ENCODE measurements around the genes FAM50A and H2AB3.

DNA sequence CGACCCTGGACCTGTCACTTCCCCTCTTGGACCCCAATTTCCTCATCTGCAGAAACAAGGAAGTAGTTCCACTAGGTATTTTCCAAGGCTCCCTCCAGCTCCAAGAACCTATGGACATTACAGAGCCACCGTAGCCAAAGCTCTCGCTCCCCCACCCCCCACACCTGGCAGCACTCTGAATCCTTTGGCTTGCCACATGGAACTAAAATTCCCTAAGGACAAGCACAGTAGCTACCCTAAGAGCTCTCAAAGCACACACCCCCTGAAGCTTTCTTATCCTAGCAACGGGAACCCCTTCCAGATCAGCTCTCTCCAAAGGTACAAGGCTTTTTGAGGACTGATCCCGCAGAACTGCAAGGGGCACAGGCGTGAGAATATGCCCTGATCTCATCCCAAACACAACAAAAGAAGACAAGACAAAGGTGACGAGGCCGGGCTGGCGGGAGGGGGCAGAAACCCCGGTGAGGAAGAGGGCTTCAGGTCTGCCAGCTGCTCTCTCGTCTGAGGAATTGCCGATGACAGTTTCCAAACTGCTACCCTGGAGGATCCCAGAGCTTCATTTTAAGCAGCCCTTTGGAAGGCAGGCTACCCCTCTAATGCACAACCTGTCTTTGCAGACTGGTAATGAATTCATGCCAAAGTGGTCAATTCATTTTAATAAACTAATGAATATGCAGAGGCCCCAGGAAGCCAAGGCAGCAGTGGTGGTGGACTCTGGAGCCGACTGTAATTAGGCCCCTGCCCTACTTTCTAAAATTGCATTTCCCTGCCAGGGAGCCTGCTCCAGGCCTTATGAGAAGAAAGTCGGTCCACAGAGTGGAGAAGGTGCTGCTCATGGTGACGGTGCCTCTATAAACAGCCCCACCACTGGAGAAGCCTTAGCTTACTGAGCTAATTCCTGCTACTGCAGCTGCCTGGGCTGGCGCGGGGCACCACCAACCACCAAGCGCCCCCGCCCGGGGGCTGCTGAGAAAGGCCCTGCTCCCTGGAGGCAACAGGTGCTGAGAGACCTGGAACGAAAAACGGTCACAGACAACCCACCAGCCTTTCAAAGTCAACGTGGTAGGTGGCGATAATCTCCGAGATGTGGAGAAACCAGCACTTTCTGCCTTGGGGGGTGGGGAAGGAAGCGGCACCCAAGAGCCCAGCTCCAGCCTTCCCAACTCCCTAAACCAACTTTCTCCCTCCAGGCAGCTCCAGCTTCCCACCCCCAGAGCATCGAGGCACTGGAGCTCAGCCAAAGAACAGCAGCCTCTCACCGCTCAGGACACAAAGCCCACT, 3.2 kb downstream of the HCFC1 start:
- RAMPAGE, long total RNA: no peak
- RRBS: no CpG with 5 or more reads among the region's 28 CpGs

- RAMPAGE, long total RNA: no peak
- RRBS: no CpG with 5 or more reads among the region's 14 CpGs
Measured at GRCh38 chrX:154087035-154087857, 10.3 kb downstream of the MECP2 start.

DNA sequence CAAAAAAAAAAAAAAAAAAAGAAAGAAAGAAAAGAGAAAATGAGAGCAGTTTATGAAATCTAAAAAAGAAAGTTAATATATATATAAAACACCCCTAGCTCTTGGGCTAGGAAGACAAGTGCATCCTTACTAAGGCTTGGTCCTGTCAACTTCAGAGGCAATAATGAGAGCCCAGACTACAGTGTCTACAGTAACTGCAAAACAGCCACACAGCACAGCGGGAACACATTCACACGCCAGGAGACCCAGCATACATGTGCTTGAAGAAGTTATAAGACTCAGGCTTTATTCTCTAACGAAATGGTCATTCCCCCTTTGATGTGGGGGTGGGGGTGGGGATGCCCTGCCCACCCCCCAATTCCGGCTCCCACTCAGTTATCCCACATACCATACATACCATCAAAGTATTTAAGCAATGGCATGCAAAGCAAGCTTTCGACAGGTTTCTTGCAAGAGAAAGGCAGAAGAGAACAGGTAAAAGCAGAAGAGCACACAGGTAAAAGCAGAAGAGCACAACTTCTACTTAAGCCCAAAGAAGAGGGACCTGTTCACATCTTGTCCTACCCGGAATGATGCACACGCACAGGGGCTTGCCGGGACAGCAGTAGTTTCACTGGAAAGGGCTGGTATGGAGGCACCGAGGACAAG, 3.6 kb downstream of the MECP2 start:
- RAMPAGE, long total RNA: no peak
- RRBS: no CpG with 5 or more reads among the region's 9 CpGs

- RAMPAGE, long total RNA: no peak
- RRBS: no CpG with 5 or more reads among the region's 9 CpGs
Measured at GRCh38 chrX:154114945-154115313, 17.4 kb upstream of the MECP2 start.

DNA sequence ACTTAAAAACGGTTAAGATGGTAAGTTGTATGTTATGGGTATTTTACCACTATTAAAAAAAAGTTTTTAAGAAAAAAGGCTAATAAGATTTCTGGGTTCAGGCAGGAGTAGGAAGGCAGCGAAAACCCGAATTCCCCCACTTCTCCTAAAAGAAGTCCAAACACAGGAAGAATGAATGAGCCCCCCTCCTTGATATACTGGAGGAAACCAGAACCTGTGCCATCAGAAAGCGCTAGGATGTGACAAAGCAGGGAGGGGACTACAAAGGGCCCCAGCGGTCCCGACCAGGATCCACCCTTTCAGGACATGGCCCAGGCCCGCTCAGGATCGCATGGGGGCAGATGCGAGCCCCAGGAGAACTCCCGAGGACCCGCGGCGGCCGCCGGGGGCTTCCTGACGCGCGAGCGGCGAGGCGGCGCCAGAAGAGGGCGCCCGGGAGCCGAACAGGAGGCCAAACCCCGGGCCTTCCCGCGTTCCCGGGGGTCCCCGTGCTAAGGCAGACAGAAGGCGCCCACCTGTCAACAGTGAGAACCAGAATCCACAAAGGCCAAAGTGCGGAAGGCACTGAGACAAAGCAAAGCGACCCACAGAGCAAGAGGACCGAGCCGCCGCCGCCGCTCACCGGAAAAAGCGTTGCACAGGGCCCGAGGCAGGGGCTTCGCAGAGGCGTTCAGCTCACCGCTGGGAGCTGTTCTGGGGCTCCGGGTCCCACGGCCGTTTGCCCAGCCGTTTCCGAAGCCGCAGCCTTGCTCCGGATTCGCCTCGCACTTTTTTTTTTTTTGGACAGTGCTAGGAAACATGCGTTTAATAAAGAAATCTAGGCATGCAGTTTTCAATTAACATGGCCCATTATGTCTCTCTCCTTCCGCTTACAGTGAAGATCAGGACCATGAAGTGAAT, 7.4 kb upstream of the OPN1LW start:
- RAMPAGE, long total RNA: no peak
- RRBS: 4% methylated on average over 21 of the region's 55 CpGs

- RAMPAGE, long total RNA: no peak
- RRBS: no CpG with 5 or more reads among the region's 5 CpGs
Measured at GRCh38 chrX:154334094-154334405, 38.5 kb downstream of the TKTL1 start.

- RAMPAGE, long total RNA: no peak
- RRBS: 81% methylated on average over 3 of the region's 28 CpGs
Measured at GRCh38 chrX:154350703-154351576, 23.5 kb downstream of the FLNA start.

- RAMPAGE, long total RNA: no peak
- RRBS: 77% methylated on average over 3 of the region's 31 CpGs
Measured at GRCh38 chrX:154351577-154352465, 22.6 kb downstream of the FLNA start.

- RAMPAGE, long total RNA: no peak
- RRBS: 84% methylated on average over 8 of the region's 20 CpGs
Measured at GRCh38 chrX:154358050-154358825, 16.2 kb downstream of the FLNA start.

DNA sequence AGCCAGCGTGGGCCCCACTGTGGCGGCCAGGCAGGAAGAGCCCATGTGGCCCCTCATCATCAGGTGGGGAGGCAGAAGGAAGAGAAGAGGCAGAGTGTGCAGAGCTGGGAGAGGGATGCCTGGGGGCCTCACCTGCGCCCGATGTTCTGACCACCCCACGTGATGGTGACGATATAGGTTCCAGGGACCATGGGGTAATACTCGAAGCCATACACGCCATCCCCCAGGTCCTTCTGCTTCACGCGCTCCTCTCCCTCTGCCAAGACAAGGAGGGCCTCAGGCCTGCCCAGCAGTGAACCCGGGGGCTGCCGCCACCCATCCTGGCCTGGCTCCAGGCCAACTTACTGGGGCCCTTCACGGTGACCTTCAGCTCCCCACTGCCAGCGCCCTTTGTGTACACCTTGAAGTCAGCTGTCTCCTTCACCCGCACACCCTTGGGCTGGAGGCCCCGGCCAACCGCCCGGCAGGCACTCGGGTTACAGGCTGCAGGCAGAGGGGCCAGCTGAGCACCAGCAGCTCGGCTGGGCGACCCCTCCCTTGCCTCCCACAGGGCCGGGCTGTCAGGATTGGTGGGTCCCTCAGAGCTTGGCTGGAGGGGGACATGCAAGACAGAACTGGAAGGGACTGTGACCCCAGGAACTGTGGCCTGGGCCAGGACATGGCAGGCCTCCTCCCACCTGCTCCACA, 9.3 kb downstream of the FLNA start:
- RAMPAGE, long total RNA: no peak
- RRBS: 65% methylated on average over 4 of the region's 22 CpGs

- RAMPAGE, long total RNA: no peak
- RRBS: no CpG with 5 or more reads among the region's 26 CpGs
Measured at GRCh38 chrX:154366740-154367568, 7.5 kb downstream of the FLNA start.

DNA sequence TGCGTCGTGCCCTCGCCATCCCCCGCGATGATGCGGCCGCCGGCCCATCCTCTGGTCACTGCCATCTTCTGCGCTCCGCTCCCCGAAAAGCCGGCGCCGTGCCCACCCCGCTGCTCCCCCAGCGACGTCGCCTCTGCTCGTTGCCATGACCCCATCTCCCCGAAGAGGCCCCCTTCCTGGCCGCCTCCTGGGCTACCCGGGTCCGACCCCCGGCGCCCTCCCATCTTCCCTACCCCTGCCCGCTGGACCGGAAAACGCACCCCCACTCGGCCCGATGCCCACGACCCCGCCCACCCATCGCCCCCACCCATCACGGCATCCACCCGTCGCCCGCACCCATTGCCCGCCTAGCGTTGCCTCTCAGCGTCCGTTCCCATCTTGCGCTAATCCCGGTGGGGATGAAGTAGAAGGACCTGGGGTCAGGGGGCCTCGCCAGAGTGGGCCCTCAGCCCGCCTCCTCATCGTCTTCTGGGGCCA, 412 bp downstream of the GDI1 start:
- RAMPAGE, long total RNA: no peak
- RRBS: 10% methylated on average over 20 of the region's 46 CpGs

- RAMPAGE, long total RNA: no peak
- RRBS: 80% methylated on average over 4 of the region's 10 CpGs
Measured at GRCh38 chrX:154440932-154441254, 3.0 kb upstream of the FAM50A start.

GRCh38 chrX:154443539-154444878, at the start of gene FAM50A:
Gene FAM50A, plus strand, starts transcription at chrX:154444141.
- RAMPAGE, long total RNA: no peak
- RRBS: 12% methylated on average over 49 of the region's 117 CpGs

- RAMPAGE, long total RNA: no peak
- RRBS: no CpG with 5 or more reads among the region's 24 CpGs
Measured at GRCh38 chrX:154470844-154471494, 8.1 kb downstream of the LAGE3 start.

DNA sequence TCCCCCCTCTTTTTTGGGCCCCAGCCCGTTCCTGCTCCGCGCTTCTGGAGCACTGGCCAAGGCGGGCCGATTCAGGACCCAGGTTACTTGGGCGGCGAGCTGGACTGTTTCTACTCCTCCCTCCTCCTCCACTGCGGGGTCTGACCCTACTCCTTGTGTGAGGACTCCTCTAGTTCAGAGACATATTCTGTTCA, 302 bp downstream of the IKBKG start:
- RAMPAGE, long total RNA: no peak
- RRBS: no CpG with 5 or more reads among the region's 8 CpGs

DNA sequence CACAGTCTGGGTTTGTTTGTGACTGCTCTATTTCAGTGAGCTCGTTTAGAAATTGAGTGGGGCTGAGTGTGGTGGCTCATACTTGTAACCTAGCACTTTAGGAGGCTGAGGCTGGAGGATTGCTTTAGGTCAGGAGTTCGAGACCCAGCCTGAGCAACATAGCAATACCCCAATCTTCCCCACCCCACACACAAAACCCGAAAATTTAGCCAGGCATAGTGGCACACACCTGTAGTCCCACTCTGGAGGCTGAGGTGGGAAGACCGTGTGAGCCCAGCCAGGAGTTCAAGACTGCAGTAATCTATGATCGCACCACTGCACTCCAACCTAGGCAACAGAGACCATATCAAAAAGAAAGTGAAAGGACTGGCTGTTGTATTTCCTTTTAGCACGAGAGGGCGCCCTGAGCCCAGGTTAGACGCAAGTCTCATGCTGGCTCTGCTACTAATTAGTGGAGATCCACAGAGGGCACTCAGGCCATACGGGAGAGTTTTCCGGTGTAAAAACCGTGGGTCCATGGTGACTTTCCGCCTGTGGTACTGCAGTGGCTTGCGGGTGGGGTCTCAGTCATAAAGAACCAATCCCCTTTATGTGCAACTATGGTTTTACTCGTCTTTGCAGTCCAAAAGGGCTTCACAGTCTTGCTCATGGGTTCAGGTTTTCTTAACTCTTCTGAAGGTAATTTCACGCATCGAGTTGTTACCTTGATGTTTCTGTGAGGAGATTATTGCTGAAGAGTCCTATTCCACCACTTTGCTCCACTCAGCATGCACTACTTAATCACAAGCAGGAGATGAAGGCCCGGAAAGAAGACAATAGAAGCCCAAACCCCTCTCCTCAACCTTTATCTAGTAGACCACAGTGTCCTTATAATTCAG, 41.7 kb downstream of the F8 start:
- RAMPAGE, long total RNA: no peak
- RRBS: no CpG with 5 or more reads among the region's 17 CpGs

- RAMPAGE, long total RNA: no peak
- RRBS: no CpG with 5 or more reads among the region's 2 CpGs
Measured at GRCh38 chrX:155334037-155334353, 419 bp downstream of the CLIC2 start.

GRCh38 chrX:155459798-155460156, at the start of gene H2AB3:
Gene H2AB3, minus strand, starts transcription at chrX:155460005.
- RAMPAGE, long total RNA: no peak
- RRBS: no CpG with 5 or more reads among the region's 28 CpGs